Right atrium auricular region (tissue), 2 donors: ENCODE measurements around the genes ELAC2 and FBXW10B.

DNA sequence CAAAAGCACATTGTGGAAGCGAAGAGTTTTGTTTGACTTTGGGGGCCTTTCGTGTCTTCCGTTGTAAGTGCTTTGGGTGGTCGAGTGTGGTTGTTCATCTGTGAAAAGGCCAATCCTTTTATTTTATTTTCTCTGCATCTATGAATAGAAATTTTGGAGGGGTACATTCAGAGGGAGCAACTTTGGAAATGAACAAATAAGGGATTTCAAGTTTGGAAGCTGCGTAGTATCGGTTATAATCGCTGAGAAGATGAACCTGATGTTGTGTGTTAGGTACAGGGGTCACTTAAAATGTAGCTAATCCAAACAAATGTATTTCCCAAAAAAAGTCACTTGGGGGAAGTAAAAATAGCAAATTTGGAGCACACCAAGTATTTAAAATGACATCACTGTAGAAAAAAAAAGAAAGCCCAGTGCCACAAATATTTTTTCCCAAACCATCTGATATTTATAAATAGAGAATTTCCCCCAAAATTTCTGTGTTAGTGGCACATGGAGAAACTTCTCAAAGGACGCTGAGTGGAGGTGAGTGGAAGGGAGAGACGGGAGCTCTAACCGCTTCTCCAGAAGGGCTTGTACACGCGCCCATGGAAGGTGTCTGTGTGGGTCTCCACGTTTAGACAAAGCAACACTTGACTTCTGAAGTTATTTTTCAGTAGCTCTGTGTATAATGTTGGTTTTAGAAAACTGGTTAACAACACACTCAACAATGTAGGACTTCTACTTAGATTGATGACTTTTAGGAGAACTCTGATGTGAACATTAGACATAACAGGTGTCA, 862 bp downstream of the MYOCD start:
- PRO-cap: bidirectional peak, plus-strand start at position 518 of the sequence, minus-strand start at position 288 of the sequence
- RAMPAGE, long total RNA, 2 experiments: no peak in any of the 2 experiments

GRCh38 chr17:12811906-12812503, 22.7 kb downstream of the ARHGAP44 start:
- PRO-cap: no peak
- RAMPAGE, long total RNA, 2 experiments: no peak in any of the 2 experiments

DNA sequence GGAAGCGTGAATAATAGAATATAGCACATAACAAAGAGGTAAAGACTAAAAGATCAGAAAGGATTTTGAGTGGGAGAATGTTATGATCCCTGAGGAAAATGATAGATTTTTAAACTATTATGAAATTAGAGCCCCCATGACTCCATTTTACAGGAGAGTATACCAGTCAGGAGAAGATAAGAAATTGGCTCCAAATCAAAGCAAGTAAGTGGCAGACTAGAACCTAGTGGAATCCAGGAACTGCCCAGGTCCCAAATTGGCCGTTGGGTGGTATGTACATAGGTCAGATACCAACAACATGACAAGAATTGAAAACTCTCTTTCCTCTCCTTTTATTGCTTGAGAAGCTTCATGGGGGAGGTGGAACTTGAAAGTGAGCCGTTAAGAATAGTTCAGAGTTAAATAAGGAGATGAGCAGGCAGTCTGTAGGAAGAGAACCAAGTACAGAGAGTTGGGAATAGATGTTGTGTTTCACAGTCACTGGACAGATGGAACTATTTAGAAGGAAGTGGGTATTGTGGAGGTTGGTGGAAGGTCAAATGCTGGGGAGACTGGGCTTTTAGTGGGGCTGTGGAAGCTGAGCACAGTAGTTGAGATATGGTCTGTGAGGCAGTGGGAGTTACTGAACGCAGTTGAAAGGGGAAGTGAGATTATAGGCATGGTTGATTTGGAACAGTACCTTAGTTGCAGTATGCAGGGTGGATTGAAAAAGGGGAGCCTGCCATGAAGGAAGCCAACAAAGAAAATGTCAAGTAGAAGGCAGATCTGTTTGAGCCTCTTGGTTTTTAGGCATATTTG, 26.3 kb downstream of the ARHGAP44 start:
- PRO-cap: no peak
- RAMPAGE, long total RNA, 2 experiments: no peak in any of the 2 experiments

DNA sequence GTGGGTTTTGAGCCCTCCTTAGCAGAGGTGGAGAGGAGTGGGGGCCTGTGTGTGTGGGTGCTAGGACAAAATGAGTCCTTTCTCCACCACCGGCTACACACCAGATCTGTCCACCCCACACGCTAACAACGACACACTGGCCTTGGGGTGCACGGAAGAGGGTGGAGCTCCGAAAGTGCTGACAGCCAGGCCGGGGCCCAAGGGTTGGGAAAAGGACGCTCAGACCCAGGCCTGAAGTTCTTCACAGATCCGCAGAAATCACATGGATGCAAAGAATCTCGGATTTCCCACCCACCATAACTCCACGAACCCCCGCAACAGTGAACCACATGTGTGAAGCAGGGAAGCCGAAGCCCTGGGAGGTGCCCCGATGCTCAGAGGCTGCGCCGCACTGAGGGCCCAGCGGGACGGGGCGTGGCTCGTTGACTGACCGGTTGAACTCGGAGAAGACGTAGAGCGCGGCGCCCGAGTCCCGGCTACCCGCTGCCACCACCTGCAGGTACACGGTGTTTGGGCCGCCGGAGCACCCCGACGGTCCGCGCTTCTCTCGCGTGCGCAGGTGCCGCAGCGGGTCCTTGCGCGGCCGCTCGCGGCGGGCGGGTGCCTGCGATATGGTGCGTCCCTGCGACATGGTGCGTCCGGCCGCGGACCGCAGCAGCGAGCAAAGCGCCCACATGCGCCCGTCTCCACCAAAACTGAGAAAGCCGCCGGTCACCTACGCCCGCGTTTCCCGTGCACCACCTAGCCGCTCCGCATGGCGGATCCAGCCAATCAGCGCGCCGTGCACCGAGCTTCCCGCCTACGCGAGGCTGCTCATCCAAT, at the start of gene ELAC2:
ELAC2 (minus strand) TSS at position 756 of the 822 bp plus-strand sequence.
- PRO-cap: bidirectional peak, plus-strand start outside the sequence, minus-strand start at position 756 of the sequence
- RAMPAGE, long total RNA, 2 experiments: start-site peak on the minus strand in 1 of 2 experiments, centred at positions 374 to 735 of the sequence, 18 to 42 reads per replicate

- PRO-cap: no peak
- RAMPAGE, long total RNA, 2 experiments: no peak in any of the 2 experiments
These were observed 62.8 kb upstream of the COX10 start for GRCh38 chr17:14006435-14006943.

DNA sequence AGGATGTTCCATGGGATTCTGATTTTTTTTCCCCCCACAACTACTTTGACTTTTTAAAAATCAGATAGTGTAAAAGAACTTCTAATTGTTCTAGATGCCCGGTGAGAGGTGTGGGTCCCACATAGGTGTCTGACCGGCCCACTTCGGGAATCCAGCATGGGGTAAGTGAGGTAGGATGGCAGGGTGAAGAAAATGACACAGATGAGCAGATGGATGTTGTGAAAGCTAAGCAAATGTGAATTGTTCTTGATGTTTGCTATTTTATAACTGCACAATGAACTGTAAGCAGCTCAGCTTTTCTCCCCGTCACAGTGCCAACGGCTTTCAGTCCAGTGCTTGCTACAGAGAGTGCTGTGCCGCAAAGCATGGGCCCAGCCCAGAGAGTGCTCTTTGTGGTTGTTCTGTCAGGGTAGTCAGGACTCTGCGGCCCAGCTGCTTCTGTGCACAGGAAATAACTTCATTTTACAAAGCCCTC, 39.2 kb downstream of the CDRT15 start:
- PRO-cap: no peak
- RAMPAGE, long total RNA, 2 experiments: no peak in any of the 2 experiments

DNA sequence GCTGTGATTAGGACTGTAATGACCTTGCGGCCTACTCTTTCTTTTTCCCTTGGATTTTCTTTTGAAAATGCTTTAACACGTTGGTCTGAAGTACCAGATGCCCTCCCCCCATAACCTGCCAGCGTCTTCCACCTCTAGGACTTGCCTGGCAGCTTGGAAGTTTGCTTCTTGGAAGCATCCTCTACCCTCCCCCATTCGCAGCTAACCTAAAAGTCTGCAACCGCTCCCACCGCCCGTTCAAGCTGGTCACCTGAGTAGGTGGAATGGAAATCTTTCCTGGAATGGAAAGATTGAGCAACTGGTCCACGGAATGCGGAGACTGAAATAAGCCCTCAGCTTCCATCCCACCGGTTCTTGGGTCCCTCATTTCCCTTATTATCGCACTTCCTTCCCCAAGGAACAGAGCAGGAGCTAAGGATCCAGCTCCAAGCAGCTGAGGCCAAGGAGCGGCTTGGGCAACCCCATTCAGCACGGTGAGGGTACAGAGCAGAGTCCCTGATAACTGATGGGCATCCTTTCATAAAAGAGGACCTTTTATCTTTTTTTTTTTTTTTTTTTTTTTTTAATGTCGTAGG, 31.5 kb downstream of the HS3ST3B1 start:
- PRO-cap: no peak
- RAMPAGE, long total RNA, 2 experiments: no peak in any of the 2 experiments

GRCh38 chr17:14559710-14560125, 258.8 kb downstream of the HS3ST3B1 start:
- PRO-cap: no peak
- RAMPAGE, long total RNA, 2 experiments: no peak in any of the 2 experiments

DNA sequence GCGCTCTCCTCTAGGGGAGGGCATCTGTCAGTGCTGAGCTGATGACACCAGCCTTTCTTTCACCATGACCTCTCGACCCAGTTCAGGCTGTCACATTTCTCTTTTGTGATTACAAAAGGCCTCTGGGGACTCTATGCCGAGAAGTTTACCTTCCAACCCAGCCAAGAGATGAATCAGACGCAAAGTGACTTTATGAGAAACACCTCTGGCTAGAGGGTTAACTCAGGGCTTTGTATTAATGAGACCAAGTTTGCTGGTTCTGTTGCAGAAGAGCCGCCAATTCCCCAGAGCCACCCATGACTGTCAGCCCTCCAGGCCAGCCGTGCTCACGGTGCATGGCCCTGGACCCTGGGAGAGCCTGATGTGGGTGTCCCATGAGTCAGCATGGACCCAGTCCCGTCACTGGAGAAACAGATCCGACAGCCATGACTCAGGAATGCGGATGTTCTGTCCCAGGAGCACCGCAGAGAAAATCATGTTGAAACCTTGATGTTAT, 437.2 kb downstream of the HS3ST3B1 start:
- PRO-cap: no peak
- RAMPAGE, long total RNA, 2 experiments: no peak in any of the 2 experiments

- PRO-cap: no peak
- RAMPAGE, long total RNA, 2 experiments: no peak in any of the 2 experiments
These were observed 9.8 kb upstream of the TEKT3 start for GRCh38 chr17:15351223-15351572.

DNA sequence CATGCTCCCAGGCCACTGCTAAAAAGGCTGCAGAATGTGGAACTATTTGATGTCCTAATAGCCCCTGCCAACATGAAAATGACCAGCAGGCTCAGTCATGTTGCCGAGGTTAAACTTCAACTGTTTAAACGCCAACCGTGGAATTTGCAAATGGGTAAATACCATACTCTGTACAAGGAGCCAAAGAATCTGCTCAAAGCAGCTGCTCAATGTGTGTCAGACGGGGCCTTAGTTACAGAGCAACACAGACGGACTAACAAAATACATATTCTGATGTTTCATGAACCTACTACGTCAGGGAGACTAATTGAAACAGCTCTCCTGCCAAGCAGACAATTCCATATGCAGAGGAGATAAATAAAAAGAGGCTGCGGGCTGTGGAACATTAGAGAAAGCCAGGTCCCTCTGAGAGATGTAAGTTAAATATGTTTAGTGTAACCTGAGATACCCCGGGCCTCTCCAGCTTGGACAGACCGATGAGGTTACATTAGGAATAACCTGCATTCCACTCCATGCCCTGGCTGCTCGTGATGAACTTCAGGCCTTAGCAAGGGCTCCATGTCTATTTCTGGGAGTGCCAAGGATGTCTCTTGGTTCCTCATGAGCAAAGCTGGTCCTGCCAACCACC, 33.1 kb downstream of the CDRT4 start:
- PRO-cap: no peak
- RAMPAGE, long total RNA, 2 experiments: no peak in any of the 2 experiments

- PRO-cap: no peak
- RAMPAGE, long total RNA, 2 experiments: no peak in any of the 2 experiments
These were observed 30.1 kb downstream of the CDRT4 start for GRCh38 chr17:15437200-15437866.

GRCh38 chr17:15619460-15619802, at the start of gene FBXW10B:
Gene FBXW10B (minus strand): TSS chr17:15619704.
- PRO-cap: no peak
- RAMPAGE, long total RNA, 2 experiments: no peak in any of the 2 experiments

- PRO-cap: no peak
- RAMPAGE, long total RNA, 2 experiments: start-site peak on the minus strand in 2 of 2 experiments, at chr17:15642891-15642913 at its widest, 20 to 30 reads per replicate
These were observed 23.2 kb upstream of the FBXW10B start for GRCh38 chr17:15642519-15643208.

DNA sequence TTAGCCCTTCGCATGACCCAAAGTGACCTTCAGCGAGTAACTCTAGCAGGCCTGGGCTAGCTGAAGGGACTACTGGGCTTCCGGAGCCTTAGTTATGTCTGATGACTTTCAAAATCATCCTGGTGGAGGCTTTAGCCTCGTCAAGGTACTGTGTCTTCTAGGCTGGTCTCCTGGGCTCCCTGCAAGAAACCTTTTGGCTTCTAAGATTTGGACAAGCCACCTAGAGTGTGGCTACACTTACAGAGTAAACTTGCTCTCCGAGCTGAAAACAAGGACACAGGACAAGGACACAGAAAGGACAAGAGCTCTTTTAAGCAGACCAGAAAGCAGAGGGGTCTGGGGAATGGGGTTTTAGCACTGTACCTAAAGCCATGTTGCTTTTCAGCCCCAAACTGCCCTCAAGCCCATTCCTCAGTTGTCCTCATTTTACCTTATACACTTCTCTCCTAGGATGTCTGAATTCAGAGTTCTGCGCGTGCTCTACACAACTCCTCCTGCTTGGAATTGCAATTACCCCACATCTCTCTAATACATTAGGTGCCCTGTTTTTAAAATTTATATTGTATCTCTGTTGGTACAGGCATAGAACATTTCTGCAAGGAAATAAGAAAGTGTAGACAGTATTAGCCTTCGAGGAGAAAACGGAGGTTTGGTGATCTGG, 29.2 kb upstream of the FBXW10B start:
- PRO-cap: no peak
- RAMPAGE, long total RNA, 2 experiments: no peak in any of the 2 experiments

- PRO-cap: no peak
- RAMPAGE, long total RNA, 2 experiments: no peak in any of the 2 experiments
These were observed 6.5 kb downstream of the TTC19 start for GRCh38 chr17:16006048-16006636.

DNA sequence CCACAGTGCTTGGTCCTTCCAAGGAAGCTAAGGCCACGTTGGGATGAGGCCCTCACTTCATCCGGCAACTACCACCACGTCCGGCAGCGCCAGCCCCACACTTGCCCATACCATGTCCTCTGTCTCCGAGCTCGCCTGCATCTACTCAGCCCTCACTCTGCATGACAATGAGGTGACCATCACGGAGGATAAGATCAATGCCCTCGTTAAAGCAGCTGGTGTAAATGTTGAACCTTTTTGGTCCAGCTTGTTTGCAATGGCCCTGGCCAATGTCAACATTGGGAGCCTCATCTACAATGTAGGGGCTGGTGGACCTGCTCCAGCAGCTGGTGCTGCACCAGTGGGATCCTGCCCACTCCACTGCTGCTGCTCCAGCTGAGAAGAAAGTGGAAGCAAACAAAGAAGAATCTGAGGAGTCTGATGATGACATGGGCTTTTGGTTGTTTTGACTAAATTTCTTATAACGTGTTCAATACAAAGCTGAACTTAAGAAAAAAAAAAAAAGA, 44.9 kb downstream of the TTC19 start:
- PRO-cap: no peak
- RAMPAGE, long total RNA, 2 experiments: no peak in any of the 2 experiments

- PRO-cap: no peak
- RAMPAGE, long total RNA, 2 experiments: no peak in any of the 2 experiments
These were observed 511 bp upstream of the NCOR1 start for GRCh38 chr17:16215737-16216352.

GRCh38 chr17:16297514-16298065, 55.7 kb downstream of the CENPV start:
- PRO-cap: no peak
- RAMPAGE, long total RNA, 2 experiments: no peak in any of the 2 experiments

- PRO-cap: no peak
- RAMPAGE, long total RNA, 2 experiments: no peak in any of the 2 experiments
These were observed 54.9 kb downstream of the CENPV start for GRCh38 chr17:16298439-16298757.